Measurements from ENCODE around the genes GK3 and SAP30.

GRCh38 chr4:165279539-165279942 is at the start of gene GK3:
TSS of gene GK3 (minus strand) at chr4:165279704.
- PRO-cap = no peak

DNA sequence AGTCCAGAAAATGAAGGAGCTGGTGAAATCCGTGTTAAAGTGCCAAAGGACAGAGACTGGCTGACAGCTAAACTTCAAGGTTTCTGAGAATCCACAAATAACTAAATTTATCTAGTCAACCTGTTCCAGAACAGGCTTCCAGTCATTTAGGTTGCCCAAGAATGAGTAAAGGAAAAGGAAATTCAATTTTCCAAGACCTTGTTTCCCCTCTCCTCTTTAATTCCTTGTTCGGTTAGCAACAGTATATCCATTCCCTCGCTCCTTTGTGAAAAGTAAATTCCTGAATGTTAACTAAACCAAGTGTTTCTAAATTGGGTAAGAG is 1.0 kb downstream of the MSMO1 start:
- PRO-cap = no peak

- PRO-cap = no peak
These were observed 1.6 kb downstream of the MSMO1 start for GRCh38 chr4:165328841-165329660.

DNA sequence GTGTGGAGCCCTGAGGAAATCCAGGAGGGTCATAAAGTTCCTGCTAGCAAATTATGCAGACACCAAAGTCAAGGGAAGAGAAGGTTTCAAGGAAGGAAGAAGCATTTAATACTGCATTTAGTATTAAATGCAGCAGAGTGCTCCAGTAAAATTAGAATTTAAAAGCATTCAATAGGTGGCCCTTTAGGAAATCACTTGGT is 13.9 kb upstream of the CPE start:
- PRO-cap = no peak

- PRO-cap = no peak
These were observed 628.9 kb downstream of the TLL1 start for GRCh38 chr4:166501879-166502315.

- PRO-cap = no peak
These were observed 44.1 kb downstream of the PALLD start for GRCh38 chr4:168540906-168541426.

- PRO-cap = unidirectional peak, plus-strand start at chr4:168588072
These were observed 90.8 kb downstream of the PALLD start for GRCh38 chr4:168587334-168588337.

- PRO-cap = no peak
These were observed 236.6 kb downstream of the CBR4 start for GRCh38 chr4:168773489-168773775.

DNA sequence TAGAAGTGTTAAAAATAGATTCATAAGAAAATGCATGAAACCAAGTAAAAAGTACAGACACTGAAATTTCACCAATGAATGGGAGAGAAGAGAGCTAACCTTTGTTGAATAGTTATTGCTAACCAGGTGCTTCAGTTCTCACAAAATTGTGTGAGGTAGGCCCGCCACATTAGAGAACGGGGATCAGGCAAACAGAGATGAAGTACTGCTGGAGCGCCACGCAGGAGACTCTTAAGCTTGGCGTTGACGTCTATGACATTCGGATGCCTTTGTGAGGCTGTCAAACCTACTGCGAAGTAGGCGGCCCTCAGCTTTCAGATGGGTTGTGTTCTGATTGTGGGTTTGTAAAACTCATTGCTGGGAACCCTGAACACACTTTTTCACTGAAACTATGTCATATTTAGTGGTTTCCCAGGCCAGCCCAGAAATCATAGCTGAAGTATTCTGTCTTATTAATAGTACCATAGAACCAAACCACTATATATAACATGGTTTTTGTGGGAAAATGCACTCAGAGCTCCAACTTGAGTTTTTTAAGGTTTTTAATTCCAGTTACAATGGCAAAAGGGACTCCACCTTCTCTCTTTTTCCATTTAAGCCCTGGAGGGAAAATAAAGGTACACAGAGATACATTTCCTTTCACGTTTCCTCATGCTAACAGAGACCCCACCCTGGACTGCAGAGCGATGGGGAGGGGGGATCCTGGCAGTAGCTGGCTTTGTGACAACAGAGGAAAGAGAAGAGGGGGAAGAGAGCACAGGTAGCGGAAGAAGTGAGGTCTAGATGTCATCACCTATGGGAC is 173.4 kb downstream of the CBR4 start:
- PRO-cap = bidirectional peak, plus-strand start at position 317 of the sequence, minus-strand start at position 204 of the sequence

GRCh38 chr4:169051948-169052427 is 41.9 kb upstream of the CBR4 start:
- PRO-cap = no peak

- PRO-cap = bidirectional peak, plus-strand start at chr4:169060194, minus-strand start at chr4:169060011
These were observed 49.8 kb upstream of the CBR4 start for GRCh38 chr4:169059583-169060591.

DNA sequence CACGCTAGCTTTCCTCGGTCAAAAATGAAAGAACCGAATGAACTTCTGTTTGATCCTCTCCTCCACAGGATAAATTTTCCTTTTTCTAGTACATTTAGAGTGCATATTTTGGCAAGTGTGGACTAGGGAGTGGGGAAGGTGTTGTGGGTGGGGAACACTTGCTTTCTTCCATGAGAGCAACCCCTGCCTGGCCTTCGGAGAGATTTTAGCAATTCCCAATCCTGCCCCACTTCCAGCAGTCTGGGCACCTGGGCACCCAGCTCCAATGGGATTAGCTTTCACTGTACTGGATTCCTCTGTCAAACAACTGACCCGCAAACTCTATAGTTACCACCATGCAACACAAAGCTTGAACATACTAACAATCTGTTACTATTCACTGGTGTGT is 50.4 kb downstream of the SH3RF1 start:
- PRO-cap = no peak

DNA sequence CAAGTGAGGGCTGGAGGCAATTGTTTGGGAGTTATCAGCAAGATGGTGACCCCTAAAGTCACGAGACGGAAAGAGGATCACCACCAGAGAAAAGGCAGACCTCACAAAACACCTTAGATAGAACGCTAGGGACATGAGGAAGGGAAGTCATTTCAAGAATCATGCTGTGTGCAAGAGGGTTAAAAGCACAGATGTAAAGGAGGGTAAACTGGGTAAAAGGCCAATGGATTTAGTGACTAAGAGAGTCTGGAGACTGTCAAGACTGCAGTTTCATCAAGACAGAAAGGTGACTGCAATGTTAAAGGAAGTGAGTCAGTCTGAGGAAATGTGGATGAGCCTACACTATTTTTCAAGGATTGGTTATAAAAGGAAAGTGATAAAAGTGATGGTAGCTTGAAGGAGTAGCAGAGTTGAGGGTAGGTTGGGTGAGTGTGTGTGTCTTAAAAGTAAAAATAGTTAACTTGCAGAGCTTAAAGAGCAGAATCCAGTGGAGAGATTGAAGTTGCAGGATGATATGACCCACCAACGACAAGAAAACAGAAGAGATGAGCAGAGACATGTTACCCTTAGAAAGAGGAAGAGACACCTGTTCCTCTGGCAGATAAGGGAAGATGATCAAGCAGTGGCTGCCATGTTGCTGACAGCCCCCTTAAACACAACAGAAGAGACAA is 45.3 kb downstream of the SH3RF1 start:
- PRO-cap = no peak

- PRO-cap = no peak
These were observed 13.4 kb downstream of the SH3RF1 start for GRCh38 chr4:169257296-169257780.

- PRO-cap = unidirectional peak, minus-strand start at chr4:169410979
These were observed 140.0 kb upstream of the SH3RF1 start for GRCh38 chr4:169410810-169411154.

DNA sequence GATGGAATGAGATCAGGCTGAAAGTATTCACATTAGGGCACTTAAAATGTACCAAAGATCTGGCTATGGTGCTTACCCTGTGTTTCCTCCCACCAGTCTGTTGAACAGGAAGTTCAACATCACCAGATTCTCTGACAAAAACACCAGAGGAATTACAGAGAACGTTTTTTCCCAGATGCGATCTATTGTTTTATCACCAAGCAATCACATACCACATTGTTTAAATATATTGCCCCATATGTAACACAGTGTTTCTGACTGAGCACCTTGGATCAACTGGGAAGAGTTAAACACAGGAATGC is 2.0 kb upstream of the CLCN3 start:
- PRO-cap = no peak

GRCh38 chr4:170091966-170092400 is 2.2 kb upstream of the AADAT start:
- PRO-cap = no peak

DNA sequence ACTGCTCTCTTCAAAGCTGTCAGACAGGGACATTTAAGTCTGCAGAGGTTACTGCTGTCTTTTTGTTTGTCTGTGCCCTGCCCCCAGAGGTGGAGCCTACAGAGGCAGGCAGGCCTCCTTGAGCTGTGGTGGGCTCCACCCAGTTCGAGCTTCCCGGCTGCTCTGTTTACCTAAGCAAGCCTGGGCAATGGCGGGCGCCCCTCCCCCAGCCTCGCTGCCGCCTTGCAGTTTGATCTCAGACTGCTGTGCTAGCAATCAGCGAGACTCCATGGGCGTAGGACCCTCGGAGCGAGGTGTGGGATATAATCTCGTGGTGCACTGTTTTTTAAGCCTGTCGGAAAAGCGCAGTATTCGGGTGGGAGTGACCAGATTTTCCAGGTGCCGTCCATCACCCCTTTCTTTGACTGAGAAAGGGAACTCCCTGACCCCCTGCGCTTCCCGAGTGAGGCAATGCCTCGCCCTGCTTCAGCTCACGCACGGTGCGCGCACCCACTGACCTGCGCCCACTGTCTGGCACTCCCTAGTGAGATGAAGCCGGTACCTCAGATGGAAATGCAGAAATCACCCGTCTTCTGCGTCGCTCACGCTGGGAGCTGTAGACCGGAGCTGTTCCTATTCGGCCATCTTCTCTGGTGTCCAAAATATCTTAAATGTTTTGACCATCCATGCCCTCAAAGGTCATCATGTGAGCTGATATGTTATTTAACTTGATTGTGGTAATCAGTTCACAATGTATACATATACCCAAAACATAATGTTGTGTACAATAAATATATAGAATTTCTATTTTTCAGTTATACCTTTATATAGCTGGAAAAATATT is 698.8 kb upstream of the AADAT start:
- PRO-cap = no peak

GRCh38 chr4:171473581-171473831 is 339.7 kb upstream of the GALNTL6 start:
- PRO-cap = no peak

DNA sequence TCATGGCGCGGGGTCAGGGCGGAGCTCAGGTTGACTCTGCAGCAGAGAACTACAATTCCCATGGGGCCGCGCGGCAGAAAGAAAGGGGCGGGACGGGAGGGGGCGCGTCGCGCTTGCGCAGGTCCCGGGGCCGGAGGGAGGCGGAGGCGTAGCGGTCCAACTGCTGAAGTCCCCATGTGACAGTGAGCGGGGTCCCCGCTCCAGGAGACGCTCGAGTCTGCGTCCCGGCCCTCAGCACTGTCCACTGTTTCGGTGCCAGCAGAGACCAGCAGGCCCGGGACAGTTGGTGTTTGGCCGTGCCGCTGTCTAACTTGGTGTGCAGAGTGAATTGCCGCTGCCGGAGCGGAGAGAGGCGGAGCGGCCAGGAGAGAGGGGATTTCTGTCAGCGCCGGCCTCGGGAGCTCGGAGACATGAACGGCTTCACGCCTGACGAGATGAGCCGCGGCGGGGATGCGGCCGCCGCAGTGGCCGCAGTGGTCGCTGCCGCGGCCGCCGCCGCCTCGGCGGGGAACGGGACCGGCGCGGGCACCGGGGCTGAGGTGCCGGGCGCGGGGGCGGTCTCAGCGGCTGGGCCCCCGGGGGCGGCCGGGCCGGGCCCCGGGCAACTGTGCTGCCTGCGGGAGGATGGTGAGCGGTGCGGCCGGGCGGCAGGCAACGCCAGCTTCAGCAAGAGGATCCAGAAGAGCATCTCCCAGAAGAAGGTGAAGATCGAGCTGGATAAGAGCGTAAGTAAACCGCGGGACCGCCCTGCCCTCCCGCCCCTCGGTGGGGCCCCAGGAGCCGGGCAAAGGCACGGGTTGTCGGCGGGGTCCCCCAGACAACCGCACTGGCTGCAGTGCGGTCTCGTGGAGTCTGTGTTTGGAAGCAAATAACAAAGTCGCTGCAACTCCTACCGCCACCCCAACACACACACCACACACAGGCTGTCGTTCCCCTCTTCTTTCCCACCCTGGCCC is at the start of gene SAP30:
SAP30 (plus strand) TSS at position 182 of the 956 bp plus-strand sequence.
- PRO-cap = bidirectional peak, plus-strand start at position 182 of the sequence, minus-strand start outside the sequence